Mesenteric fat pad (tissue), 1 donor: ENCODE measurements around the gene FAM32A.

- PRO-cap: no peak
Observed at GRCh38 chr19:16132374-16133323, 10.8 kb upstream of the HSH2D start.

GRCh38 chr19:16184909-16185651 is at the start of gene FAM32A:
Gene FAM32A (plus strand): TSS chr19:16185410.
- PRO-cap: unidirectional peak, plus-strand start at chr19:16185413

DNA sequence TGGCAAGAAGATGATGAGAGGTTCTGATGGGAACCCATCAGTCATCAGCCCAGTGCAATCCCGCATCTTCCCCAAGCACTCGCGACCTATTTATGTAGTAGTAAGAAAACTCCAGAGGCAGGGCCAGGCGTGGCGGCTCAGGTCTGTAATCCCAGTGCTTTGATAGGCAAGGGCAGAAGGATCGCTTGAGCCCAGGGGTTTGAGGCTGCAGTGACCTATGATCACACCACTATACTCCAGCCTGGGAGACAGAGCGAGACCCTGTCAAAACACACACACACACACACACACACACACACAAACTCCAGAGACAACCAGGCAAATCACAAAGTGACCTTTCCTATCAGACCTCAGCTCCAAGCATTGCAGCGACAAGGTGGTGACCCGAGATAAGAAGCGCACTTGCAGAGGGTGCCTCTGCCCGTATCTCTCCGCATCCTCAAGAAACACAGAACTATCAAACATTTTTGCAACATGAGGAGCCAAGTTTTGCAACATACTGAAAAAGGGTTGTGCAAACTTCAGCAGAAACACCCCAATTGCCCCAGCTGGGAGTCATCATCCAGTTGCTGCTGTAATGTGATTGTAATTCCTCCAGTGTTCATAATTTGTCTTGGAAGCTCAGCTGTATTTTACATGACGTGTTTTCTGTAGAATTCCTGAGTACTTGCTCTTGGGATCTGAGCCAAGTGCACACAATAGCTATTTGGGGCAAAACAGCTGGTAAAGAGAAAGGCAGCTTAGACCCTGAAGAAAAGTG is 8.7 kb upstream of the KLF2 start:
- PRO-cap: no peak

- PRO-cap: no peak
Observed at GRCh38 chr19:16325566-16326274, 1.1 kb downstream of the KLF2 start.

GRCh38 chr19:16331140-16331566 is 6.5 kb downstream of the KLF2 start:
- PRO-cap: no peak

DNA sequence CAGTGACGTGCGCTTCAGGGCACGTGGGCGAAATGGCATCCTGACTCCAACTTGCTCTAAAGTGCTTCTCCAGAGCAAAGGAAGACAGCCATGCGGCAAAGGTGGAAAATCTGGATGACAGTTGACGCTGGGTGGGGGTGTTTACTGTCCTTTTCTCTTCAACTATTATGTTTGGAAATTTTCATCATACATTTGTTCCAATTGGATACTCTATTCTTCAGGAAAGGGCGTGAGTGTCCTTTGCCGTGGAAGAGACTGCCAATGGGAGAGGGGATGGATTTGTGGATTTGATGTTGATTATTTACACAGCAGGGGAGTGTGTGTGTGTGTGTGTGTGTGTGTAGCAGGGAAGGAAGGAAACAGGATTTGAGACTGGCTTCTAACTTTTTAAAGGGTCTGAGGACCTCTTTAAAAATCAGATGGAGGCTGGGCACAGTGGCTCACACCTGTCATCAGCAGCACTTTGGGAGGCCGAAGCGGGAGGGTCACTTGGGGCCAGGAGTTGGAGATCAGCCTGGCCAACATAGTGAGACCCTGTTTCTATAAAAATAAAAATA is 25.2 kb downstream of the KLF2 start:
- PRO-cap: no peak

GRCh38 chr19:16382596-16383694 is 58.3 kb downstream of the KLF2 start:
- PRO-cap: unidirectional peak, minus-strand start at chr19:16383352

GRCh38 chr19:16509400-16510051 is 13.3 kb downstream of the C19orf44 start:
- PRO-cap: no peak

DNA sequence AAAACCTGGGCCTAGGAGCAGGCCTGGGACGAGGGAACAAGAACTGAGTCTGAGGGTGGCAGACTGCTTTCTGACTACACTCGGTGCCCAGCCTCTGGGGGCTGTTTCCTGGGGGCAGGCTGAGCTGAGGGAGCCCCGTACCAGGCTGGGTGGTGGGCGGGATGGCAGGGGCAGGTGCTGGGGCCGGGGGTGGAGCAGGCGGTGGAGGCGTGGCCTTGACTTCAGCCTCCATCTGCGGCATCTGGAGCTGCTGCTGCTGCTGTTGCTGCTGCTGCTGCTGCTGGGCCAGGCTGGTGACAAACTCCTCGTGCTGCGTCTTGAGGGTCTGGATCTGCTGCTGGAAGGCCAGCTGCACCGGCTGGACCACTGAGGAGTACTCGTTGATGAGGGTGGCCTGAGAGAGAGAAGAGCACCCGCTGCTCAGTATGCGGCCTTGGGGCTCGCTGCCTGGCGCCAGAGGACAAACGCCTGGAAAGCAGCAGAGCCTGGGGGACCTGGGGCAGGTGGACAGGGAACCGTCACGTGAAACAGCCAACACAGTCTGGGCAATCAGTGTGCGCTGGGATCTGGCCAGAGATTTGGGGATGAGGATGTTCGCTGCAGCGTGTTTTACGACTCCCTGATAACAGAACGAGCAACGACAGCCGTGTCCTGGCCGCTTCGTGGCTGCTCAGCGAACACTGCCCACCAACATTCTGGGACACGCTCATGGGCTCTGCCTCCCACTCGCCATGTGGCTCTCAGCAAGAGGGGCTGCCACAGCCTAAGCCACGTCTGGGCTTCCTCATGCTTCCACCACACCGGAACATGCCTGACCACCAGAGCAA is 12.5 kb downstream of the CHERP start:
- PRO-cap: no peak

GRCh38 chr19:16571051-16572255 is 762 bp downstream of the SLC35E1 start:
- PRO-cap: no peak

DNA sequence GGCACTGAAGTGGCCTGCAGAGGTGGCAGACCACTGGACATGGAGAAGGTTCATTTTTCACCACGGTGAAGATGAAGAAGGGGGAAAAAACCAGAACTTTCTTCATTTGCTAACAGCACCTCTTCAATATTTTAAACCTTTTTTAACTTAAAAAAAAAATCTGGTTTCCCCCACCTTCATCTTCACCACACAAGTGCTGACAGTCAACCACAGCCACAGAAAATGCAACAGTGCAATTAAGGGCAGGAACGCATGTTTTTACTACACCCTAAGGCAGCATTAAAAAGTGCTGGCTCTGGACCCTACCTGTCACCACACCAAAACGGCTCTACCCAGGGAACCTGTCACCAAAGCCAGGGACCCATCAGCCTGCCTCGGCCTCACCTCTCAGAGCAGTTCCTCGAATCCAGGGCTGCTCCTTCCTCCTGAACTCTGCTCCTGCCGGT is 22.4 kb upstream of the SLC35E1 start:
- PRO-cap: no peak

GRCh38 chr19:16846738-16847362 is 17.7 kb downstream of the SIN3B start:
- PRO-cap: no peak

- PRO-cap: no peak
Observed at GRCh38 chr19:16886109-16886926, 2.5 kb upstream of the F2RL3 start.

DNA sequence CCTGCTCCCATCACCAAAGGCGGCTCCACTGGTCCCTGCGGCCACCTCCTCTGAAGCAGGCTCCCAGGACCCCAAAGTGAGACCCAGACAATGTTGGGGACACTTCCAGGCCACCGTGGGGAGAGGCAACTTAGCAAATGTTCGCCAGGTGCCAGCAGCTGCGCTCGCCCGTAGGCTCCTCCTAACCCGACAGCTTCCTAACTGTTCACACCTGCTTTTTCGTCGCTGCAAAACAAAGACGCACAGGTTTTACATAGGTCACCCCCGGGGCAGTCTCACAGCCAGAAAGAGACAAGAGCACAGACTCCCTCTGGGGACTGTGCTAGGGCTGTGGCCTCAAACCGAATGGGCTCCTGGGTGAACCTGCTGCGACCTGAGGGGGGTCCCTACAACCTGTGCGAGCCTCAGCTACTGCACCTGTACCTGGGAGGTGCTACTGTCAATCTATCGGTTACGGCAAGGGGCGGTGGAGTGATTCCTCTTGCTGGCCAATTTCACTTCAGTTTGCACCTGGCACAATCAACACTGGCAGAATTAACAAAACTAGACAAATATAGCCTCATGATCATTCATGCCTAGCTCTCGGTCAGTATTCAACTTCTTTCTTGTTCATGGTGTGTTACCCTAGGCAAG is 871 bp downstream of the HAUS8 start:
- PRO-cap: no peak

GRCh38 chr19:17090476-17091286 is 15.1 kb downstream of the MYO9B start:
- PRO-cap: no peak

DNA sequence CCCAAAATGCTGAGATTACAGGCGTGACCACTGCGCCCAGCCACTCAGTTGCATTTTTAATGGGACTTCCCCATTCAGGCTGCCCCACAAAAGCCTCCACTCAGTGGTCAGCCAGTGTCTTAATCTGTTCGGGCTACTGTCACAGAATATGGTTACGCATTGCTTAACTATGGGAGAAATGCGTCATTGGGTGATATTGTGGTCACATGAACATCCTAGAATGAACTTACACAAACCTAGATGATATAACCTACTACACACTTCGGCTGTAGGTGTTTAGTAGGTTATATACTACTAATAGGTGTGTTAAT is 62.9 kb downstream of the MYO9B start:
- PRO-cap: no peak

- PRO-cap: no peak
Observed at GRCh38 chr19:17152538-17152853, 62.7 kb upstream of the USE1 start.

GRCh38 chr19:17153961-17154600 is 61.1 kb upstream of the USE1 start:
- PRO-cap: no peak

DNA sequence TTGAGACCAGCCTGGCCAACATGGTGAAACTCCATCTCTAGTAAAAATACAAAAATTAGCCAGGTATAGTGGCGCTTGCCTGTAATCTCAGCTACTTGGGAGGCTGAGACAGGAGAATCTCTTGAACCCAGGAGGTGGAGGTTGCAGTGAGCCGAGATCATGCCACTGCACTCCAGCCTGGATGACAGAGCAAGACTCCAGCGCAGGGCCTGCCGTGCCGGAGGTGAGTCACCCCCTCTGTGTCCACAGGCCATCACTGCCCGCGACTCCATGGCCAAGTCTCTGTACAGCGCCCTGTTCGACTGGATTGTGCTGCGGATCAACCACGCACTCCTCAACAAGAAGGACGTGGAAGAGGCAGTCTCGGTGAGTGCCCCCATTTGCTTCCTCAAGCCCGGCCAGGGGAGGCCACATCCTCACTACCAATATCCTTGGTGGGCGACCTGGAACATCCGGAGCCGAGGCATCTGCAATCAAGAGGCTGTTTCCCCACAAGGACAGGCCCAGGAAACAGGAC is 53.0 kb upstream of the USE1 start:
- PRO-cap: no peak

DNA sequence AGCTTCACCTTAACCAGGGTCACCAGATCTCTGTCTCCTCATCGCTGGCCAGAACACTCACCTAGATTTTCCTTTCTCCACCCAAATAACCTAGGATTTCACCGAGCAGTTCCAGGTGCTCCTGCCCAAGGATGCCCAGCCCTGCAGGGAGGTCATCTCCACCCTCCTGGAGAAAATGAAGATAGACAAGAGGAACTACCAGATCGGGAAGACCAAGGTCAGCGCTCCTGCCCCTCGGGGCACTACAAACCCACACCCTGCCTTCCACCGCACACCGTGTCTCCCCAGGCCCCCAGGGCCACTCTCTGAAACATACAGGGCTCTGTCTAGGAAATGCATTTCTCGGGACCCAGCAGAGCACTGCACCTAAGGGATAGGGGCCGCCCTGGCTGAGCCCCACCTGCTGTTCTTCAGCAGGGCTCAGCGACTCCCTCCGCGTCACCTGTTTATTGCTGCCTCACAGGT is 24.1 kb upstream of the USE1 start:
- PRO-cap: no peak